BJ (cell line): ENCODE measurements around a stretch of chr18.

GRCh38 chr18:77110121-77110603 is 22.4 kb downstream of the MBP start:
- CAGE, long polyA plus RNA, result no peak
- RRBS, result no CpG with 5 or more reads among the region's 6 CpGs

DNA sequence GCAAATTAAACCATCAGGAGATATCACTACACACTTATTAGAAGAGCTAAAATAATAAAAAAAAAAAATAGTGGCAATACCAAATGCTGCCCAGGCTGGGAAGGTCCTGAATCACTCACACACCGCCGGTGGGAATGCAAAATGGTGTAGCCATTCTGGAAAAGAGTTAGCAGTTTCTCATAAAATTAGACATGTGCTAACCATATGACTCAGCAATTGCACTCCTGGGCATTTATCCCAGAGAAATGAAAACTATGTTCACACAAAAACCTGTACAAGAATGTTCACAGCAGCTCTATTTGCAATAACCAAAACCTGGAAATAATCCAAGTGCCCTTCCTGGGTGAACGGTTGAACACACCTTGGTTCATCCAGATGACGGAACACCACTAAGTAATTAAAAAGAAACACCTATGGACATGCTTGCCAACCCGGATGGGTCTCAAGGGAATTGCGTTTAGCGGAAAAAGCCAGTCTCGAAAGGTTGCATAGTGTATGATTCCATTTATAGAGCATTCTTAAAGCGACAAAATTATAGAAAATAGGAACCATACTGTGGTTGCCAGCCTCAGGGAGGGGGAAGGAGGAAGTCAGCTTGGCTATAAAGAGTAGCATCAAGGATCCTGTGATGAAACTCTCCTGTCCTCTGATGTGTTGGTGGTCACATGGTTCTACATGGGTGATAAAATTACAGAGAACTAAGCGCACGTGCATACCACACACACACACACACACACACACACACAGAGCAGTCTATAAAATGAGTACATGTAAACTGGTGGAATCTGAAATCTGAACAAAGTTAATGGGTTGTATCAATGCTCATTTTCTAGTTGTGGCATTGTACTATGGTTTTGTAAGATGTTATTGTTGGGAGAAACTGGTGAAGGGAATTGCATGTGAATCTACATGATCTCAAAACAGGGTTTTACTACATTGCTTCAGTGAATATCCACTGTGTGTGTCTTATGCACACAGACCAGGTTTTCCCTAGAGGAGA is 4.5 kb downstream of the MBP start:
- CAGE, long polyA plus RNA, result no peak
- RRBS, result no CpG with 5 or more reads among the region's 11 CpGs

- CAGE, long polyA plus RNA, result no peak
- RRBS, result no CpG with 5 or more reads among the region's 19 CpGs
Observed at GRCh38 chr18:77165564-77166208, 33.1 kb upstream of the MBP start.

- CAGE, long polyA plus RNA, result no peak
- RRBS, result no CpG with 5 or more reads among the region's 3 CpGs
Observed at GRCh38 chr18:79200615-79200823, 131.3 kb downstream of the ATP9B start.

- CAGE, long polyA plus RNA, result no peak
- RRBS, result no CpG with 5 or more reads among the region's 18 CpGs
Observed at GRCh38 chr18:79371324-79372063, 24.2 kb upstream of the NFATC1 start.

GRCh38 chr18:79394582-79394817 is 1.2 kb upstream of the NFATC1 start:
- CAGE, long polyA plus RNA, result no peak
- RRBS, result 2% methylated on average over 10 of the region's 29 CpGs

- CAGE, long polyA plus RNA, result no peak
- RRBS, result 56% methylated on average over 26 of the region's 45 CpGs
Observed at GRCh38 chr18:79399195-79399745, 3.5 kb downstream of the NFATC1 start.

- CAGE, long polyA plus RNA, result no peak
- RRBS, result no CpG with 5 or more reads among the region's 28 CpGs
Observed at GRCh38 chr18:79401721-79402349, 6.1 kb downstream of the NFATC1 start.

DNA sequence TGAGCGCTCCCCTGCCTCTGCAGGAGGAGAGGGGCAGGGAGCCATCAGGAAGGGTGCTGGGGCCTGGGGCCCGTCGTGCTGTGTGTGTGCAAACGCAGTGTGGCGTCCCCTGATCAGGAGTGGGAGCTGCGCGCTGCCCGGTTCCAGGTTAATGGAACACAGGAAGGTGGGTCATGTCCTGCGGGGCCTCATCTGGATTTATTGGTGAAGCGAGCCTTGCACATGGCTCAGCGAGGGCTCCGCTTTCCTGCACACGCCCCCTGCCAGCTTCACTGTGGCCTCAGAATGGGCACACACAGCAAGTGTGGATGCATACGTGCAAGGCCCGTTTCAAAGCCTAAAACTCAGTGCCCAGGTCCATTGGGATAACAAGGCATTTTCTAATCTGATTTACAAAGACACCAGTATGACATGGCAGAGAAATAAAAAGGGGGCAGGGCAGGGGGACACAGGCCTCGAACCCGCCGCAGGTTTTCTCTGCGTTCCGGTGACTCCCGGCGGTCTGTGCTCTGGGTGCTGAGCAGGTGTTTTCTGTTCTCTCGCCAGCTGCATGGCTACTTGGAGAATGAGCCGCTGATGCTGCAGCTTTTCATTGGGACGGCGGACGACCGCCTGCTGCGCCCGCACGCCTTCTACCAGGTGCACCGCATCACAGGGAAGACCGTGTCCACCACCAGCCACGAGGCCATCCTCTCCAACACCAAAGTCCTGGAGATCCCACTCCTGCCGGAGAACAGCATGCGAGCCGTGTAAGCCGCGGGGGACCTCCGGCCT is 52.7 kb downstream of the NFATC1 start:
- CAGE, long polyA plus RNA, result no peak
- RRBS, result 93% methylated on average over 6 of the region's 40 CpGs

- CAGE, long polyA plus RNA, result no peak
- RRBS, result 3% methylated on average over 11 of the region's 24 CpGs
Observed at GRCh38 chr18:79485091-79485651, 89.4 kb downstream of the NFATC1 start.

DNA sequence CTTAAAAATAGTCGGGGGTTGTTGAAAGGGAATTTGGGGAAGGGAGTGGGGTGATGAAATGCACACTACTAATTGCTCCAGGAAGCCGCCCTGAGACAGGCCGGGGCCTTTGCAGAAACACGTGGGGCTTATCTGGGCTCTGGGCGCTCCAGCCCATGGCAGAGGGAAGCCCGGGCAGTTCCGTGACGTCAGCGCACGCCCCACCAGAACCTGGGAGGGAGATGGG is 130.9 kb downstream of the NFATC1 start:
- CAGE, long polyA plus RNA, result no peak
- RRBS, result 78% methylated on average over 4 of the region's 10 CpGs

GRCh38 chr18:79616646-79617649 is 62.7 kb upstream of the CTDP1 start:
- CAGE, long polyA plus RNA, result no peak
- RRBS, result 17% methylated on average over 46 of the region's 98 CpGs

GRCh38 chr18:79899905-79900381 is 51.5 kb downstream of the SLC66A2 start:
- CAGE, long polyA plus RNA, result no peak
- RRBS, result no CpG with 5 or more reads among the region's 20 CpGs

GRCh38 chr18:79912328-79913637 is 38.7 kb downstream of the SLC66A2 start:
- CAGE, long polyA plus RNA, result no peak
- RRBS, result 87% methylated on average over 7 of the region's 44 CpGs

- CAGE, long polyA plus RNA, result no peak
- RRBS, result 80% methylated on average over 6 of the region's 64 CpGs
Observed at GRCh38 chr18:79915191-79916241, 35.9 kb downstream of the SLC66A2 start.

DNA sequence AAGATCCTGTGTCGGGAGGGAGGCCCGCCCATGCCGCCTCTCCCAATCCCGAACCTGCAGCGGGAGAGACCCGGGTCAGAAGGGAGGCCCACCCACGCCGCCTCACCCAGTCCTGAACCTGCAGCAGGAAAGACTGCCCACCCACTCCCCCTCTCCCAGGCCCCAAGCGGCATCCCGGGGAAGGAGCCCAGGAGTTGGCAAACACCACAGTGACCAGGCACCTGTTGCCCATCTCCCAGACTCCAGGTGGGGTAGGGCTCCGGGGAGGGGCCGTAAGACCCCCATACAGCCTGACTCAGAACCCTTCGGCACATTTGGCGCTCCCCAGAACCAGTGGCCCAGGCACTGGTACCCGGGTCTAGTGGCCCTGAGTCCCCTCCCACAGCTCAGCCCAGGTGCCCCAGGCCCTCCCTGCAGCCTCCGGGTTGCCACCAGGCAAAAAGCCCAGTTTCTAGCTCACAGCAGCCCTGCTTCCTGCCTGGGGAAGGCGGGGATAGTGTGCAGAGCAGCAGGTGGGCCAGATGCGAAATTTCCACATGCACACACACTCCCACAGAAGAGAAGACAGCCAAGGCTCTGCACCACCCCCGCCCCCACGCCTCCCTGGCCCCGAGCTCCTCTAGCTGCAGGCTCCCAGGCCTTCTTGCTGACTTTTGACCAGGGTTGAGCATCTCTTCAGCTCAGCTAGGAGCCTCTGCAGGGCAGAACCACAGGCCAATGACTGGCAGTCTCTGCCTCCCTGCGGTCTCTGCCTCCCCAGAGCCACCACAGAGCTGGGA is 7.5 kb downstream of the SLC66A2 start:
- CAGE, long polyA plus RNA, result no peak
- RRBS, result 81% methylated on average over 6 of the region's 22 CpGs

- CAGE, long polyA plus RNA, result no peak
- RRBS, result no CpG with 5 or more reads among the region's 18 CpGs
Observed at GRCh38 chr18:80135810-80136898, 27.1 kb downstream of the ADNP2 start.

- CAGE, long polyA plus RNA, result no peak
- RRBS, result no CpG with 5 or more reads among the region's 12 CpGs
Observed at GRCh38 chr18:80193749-80194452, 53.4 kb downstream of the PARD6G start.